A375 (cell line): ENCODE measurements around a stretch of chr5.

- RAMPAGE, long total RNA: no peak
Measured at GRCh38 chr5:59092874-59093526, 510.1 kb downstream of the RAB3C start.

DNA sequence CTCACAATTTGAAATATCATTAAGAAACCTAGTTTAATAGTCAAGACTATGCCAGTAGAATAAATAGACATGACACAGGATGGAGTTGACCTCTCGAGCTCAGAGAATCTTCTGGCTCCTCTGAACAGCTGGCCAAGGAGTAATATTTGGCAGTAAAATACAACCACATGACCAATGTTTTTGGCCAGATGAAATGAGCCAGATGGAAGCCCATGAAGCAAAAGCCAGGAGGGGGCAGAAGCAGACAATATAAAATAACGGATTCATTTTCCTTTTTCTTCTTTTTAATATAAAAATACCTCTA, 542.2 kb downstream of the PDE4D start:
- RAMPAGE, long total RNA: no peak

DNA sequence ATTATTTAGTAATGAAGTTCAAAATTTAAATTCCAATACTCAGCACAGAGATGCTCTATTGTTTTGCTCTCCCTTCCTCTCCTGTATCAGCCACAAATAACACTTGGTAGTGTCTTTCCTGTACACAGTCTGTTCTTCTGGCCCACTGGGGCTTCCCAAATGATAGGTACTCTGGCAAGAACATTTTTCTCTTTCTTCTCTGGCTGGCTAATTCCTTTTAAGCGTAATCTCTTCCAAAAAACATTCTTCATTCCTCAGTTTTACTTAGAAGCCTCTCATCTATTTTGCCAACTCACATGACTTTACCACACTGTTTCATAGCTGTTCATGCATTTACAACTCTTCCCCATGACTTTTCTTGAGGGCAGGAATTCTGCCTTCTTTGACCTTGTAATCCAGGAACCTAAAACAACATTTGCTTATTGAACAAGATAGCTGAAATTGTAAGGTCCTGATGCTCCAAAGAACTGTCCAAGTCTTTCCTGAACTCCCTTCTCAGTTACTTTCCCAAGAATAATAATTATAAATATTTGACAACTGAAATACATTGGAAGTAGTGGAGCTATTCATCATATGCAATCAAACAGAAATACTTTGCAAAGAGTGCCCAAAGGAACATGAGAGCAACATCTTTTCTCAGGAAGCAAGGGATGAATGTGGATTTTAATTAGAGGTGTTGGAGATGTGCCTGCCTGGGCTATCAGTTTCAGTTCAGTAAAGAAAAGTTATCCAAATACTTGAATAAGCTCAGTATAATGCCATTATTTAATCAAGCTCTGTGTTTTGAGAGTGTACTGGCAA, 458.0 kb downstream of the PDE4D start:
- RAMPAGE, long total RNA: no peak

DNA sequence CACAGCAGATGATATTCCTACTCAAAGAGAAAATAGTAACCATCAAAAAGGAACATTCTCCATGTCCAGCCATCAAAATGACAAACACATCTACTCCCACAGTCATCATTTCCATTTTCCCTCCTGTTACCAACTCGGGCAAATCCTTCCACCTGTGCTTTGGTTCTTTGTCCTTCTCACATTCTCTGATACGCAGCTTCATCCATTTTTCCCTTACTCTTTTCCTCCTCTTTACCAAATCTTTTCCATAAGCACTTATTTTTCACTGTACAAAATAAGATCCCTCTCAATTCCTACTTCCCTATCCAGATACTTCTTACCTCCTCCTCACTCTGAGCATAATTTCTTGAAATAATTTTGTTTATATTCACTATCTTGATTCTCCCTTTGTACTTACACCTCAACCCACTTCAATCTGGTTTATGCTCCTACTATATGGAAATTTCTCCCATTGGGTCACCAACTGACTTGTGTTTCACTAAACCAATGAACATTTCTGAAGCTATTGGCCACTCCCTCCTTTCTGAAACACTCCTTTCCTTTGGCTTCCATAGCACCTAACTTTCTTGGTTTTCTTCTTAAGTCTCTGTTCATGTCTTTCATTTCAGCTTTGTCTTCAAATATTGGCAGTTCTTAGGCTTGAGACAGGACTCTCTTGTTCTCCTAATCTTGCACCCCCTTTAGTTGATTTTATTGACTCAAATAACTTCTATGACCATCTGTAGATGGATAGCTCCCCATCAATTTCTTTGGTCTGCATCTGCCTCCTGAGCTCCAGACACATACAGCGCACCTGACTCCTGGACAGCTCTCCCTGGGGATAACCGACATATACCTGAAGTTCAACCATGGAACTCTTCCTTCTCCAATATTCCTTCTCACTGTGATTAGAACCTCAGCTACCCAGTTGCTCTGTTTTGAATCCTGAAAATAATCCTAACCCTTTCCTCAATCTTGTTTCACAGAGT, 442.6 kb downstream of the PDE4D start:
- RAMPAGE, long total RNA: no peak

GRCh38 chr5:59617131-59617343, 276.5 kb downstream of the PDE4D start:
- RAMPAGE, long total RNA: no peak

DNA sequence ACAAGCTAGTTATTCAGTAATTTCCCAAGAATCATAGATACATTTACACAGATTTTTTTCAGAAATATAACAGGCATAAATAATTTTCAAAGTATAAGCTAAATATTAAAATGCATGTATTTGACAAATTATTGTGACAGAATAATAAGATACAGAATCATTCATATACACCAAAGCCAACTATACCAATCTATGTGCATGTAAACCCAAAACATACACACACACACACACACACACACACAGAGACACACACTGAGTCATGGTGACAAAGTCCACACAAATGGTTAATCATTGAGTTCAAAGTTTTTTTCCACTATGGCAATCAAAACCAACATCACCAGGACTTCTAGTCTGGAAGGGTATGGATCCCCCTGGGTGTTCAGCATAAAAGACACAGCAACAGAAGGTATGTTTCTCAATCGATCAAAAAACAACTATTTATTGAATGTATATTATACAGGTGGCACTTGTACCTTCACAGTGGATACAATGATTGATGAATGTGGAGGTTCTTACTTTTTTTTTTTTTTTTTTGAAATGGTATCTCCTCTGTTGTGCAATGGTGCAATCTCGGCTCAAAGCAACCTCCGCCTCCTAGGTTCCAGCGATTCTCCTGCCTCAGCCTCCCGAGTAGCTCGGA, 137.1 kb downstream of the PDE4D start:
- RAMPAGE, long total RNA: no peak

- RAMPAGE, long total RNA: no peak
Measured at GRCh38 chr5:59766369-59766905, 127.1 kb downstream of the PDE4D start.

GRCh38 chr5:61333165-61334124, 1.4 kb downstream of the ZSWIM6 start:
- RAMPAGE, long total RNA: no peak

DNA sequence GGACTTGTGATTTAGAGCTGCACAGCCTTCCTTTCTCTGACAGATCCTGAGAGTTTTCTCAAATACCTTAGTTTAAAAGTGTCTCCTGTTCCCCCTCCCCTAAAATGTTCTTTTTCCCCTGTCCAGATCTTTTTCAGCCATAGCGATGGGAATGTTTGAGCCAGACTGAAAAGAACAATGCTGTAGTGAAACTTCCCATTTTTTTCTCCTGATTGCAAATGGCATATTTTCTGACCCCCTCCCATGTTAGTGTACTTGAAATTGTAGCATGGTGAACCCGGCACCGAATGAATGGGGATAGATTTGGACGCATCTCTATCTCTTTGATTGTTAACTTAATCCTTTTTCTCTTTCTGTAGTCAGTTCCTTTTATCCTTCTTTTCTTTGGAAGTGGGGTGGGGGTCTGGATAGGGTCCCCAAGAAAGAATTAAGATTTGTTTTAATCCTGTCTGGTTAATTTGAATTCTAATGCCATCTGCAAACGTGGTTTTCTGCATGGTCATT, 2.1 kb downstream of the ZSWIM6 start:
- RAMPAGE, long total RNA: no peak

GRCh38 chr5:61340082-61340565, 8.1 kb downstream of the ZSWIM6 start:
- RAMPAGE, long total RNA: no peak

DNA sequence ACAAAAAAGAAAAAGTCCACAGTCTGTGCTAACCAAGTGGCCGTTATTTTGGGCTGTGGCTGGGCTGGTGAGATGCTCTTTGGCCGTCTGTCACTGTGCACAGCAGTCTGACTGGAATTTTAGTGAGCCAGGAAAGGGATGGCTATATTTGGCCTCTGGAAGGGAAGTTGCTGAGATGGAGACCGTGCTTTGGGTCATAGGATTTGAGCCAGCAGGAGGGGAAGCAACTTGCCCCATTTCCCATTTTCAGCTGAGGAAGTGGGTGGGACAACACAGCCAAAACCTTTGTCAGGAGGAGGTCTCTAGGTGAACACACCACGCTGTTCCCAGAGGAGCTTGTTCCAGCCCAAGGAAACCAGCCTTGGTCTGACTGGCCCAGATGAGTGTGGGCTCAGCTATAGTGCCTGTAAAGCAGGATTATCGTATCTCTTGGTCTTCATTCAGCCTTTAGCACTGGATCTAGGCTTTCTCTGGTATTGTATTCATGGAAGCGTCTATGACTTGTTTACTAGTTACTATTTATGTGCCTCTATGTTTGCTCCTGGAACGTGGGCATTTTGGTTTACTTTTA, 334.3 kb downstream of the ZSWIM6 start:
- RAMPAGE, long total RNA: no peak

DNA sequence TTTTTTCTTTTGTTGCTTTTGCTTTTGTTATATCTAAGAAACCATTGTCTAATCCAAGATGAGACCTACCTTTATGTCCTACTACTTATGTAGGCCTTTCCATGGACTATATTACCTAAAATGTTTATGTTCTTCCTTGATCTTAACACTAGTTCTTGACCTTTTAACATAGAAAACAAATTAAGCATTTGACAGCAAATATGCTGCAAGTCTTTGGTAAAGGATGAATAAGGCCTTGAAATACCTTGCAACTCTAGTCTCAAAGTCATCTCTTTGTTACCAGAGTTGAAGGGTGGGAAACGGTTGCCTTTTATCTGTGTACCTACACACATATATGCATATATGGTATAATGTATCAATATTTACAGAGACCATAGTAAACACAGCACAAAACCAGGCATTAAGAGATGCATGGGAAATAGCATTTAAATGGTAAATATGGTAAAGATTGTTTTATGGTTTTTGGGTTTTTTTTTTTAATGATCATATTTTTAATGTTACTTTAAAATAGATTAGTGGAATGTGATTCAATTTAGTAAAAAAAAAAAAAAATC, 16.5 kb downstream of the KIF2A start:
- RAMPAGE, long total RNA: no peak

GRCh38 chr5:62527669-62528445, 50.8 kb upstream of the LRRC70 start:
- RAMPAGE, long total RNA: no peak

DNA sequence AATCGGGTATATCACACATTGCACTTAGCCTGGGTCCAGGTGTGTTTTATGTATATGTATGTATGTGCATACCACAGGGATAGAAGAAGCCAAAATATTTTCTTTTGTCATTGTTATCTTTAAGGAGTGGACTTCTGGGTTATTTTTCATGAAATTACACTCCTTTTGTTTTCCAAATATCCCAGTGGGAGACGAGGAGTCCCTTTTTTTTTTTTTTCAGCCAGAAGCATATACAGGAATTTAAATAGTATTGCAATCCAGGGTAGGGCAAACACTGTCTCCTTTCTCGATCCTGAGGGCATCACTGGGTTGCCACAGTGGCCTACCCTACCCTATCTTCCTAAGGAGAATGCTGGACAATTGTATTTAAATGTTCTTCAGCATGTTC, 47.8 kb downstream of the LRRC70 start:
- RAMPAGE, long total RNA: no peak

DNA sequence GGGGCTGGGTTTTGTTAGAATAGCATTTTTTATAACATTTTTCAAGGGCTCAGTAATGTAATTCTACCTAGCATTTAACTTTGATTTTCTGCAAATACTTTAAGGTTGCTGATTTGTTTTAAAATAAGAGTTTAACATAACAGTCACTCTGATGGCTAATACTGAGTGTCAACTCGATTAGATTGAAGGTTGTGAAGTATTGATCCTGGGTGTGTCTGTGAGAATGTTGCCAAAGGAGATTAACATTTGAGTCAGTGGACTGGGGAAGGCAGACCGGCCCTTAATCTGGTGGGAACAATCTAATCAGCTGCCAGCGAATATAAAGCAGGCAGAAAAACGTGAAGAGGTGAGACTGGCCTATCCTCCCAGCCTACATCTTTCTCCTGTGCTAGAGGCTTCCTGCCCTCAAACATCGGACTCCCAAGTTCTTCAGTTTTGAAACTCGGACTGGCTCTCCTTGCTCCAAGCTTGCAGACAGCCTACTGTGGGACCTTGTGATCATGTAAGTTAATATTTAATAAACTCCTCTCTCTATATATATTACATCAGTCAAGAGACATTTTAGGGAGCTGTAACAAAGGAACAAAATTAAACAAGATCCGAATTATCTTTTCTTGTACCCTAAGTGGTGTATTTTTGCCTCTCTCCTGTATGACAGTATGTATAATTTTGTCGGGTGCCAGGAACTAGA, 576.0 kb downstream of the LRRC70 start:
- RAMPAGE, long total RNA: no peak

DNA sequence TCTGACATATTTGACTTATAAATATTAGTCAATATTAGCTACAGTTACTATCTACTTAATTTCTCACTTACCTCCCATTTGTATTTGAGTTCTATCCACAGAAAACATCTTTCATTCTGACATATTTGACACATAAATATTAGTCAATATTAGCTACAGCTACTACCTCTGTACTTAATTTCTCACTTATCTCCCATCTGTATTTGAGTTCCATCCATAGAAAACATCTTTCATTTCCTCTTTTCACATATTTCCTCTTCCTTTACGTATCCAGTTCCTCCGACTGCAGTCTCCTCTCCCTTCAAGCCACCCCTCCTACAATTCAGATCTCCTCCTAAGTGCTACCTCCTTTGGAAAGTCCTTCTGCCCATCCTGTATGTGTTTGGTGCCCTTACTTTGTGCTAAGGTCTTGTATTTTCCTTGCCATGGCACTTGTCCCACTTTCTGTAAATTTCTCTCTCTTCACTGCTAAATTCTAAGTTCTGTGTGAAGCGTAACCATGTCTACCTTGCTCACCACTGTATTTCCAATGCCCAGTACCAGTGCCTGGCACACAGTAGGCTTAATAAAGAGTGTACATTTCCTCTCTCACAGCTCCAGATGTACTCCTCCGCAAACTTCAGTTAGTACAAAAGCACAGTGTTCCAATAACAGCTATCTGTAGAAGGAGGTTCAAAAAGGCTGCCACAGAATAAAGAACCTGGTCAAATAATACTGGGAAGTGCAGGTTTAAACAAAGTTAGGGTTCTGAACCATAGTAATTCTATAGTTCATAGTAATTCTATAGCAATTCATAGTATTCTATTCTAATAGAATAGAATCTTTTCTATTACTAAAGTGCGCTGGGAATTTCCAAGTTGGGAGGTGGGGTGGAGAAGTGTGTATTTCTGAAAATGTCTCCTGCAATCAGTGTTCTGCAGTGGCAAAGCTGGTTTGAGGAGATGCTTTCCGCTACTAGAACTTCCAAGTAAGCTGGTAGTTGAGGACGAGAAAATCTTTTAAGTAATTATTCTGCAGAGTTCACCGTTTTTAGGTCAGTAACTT, 1.3 kb downstream of the SREK1IP1 start:
- RAMPAGE, long total RNA: no peak

DNA sequence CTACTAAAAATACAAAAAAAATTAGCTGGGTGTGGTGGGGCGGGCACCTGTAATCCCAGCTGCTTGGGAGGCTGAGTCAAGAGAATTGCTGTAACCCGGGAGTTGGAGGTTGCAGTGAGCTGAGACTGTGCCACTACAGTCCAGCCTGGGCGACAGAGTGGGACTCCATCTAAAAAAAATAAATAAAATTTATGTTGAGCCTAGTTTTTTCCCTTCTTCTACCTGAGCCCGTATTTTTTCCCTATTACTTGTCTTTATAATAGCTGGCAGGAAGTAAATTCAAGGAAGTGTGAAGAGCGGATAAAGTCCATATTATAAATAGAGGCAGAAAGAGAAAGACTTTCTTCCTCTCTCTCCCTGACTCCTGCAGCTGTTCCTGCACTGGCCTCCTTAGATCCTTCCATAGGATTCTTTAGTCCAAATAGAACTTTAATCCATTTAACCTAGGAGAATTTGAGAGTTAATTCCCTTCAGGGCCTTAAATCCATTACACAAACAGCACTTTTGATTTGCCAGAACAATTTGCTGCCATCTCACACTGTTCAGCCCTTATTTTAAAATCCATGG, 10.3 kb upstream of the ERBIN start:
- RAMPAGE, long total RNA: no peak

GRCh38 chr5:65967092-65967550, 40.7 kb downstream of the ERBIN start:
- RAMPAGE, long total RNA: no peak

GRCh38 chr5:65978080-65978524, 51.7 kb downstream of the ERBIN start:
- RAMPAGE, long total RNA: no peak

GRCh38 chr5:66033606-66034369, 107.4 kb downstream of the ERBIN start:
- RAMPAGE, long total RNA: no peak